GM12892 (cell line): Measurements from ENCODE around the genes PRODH2, ZFP14, ZNF382 and ZNF793.

GRCh38 chr19:35812691-35813089 lies at the start of gene PRODH2:
TSS of gene PRODH2 (minus strand) at chr19:35812845.
- RRBS = no CpG with 5 or more reads among the region's 6 CpGs

GRCh38 chr19:35986799-35987482 lies 8.0 kb upstream of the SDHAF1 start:
- RRBS = no CpG with 5 or more reads among the region's 49 CpGs

GRCh38 chr19:36155496-36156834 lies 3.7 kb upstream of the COX7A1 start:
- RRBS = no CpG with 5 or more reads among the region's 18 CpGs

DNA sequence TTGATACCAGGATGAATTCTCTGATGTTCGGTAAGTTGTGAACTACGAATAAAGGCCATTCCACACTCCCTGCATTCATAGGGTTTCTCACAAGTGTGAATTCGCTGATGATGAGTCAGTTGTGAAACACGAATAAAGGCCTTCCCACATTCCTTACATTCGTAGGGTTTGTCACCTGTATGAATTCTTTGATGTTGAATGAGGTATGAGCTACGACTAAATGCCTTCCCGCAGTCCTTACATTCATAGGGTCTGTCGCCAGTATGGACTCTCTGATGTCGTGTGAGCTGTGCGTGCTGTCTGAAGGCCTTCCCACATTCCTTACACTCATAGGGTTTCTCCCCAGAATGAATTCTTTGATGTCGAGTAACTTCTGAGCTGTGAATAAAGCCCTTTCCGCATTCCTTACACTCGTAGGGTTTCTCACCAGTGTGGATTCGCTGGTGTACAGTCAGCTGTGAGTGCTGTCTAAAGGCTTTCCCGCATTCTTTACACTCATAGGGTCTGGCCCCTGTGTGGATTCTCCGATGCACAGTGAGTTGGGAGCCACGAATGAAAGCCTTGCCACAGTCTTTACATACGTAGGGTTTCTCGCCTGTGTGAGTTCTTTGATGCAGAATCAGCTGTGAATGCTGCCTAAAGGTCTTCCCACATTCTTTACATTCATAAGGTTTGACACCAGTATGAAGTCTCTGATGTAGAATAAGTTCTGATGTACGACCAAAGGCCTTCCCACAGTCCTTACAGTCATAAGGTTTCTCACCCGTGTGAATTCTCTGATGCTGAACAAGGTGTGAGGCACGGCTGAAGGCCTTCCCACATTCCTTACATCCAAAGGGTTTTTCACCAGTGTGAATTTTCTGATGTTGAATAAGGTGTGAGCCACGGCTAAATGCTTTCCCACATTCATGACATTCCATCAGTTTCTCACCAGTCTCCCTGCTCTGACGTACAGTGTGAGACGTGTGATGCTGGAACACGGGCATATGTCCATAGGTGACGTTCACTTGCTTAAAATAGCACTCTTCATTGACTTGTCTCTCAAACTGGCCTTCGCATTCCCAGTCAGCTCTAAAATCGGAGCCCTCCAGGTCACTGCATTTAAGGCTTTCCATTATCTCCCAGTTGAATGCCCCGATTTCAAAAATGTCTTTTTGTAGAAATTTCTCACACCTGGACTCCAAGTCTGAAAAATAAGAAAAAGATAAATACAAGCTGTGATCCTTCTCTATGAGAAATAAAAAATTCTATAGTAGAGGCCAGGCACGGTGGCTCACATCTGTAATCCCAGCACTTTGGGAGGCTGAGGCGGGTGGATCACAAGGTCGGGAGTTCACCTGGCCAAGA lies 30.8 kb upstream of the COX7A1 start:
- RRBS = no CpG with 5 or more reads among the region's 33 CpGs

GRCh38 chr19:36214133-36214465 lies 366 bp downstream of the ZNF565 start:
- RRBS = no CpG with 5 or more reads among the region's 11 CpGs

DNA sequence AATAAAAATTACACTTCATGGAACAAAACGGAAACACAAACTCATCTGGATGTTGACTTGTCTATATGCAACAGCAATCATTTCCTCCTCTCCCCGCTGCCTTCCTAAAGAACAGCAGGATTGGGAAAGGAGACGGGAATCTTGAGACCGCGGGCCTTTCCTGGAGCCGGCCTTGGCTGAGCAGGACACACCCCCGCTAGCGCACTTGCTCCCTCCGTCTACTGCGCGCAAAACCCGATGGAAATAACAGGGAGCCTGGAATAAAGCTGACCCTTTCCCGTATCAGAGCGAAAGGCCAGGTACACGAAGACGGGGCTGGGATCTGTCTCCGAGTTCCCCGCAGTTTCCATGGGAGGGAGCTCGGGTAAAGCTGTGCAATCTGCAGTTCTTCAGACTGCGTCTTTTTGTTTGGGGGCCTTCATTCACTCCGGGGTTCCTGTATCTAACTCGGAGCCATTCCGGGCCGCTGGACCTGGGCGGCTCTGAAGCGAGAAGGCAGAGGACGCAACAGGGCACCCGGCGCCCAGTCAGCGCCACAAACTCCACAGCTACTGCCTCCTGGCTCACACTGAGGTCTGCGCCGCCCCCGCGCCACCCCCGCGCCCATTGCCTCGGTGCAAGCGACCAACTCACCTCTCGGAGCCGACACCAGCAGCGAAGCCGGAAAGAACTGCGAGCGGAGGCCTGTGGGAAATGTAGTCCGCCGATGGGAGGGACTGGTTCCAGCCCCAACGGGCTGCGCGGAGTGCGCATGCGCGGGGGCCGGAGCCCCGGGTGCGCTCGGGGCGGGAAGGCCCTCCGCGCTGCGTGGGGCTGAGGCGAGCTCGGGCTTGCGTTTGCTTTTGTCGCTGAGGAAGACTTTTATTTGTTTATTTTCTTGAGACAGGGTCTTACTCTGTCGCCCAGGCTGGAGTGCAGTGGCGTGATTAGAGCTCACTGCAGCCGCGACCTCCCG lies at the start of gene ZFP14:
Gene ZFP14 (minus strand): TSS at position 672 of the 955 bp plus-strand sequence.
- RRBS = 2% methylated on average over 6 of the region's 69 CpGs

DNA sequence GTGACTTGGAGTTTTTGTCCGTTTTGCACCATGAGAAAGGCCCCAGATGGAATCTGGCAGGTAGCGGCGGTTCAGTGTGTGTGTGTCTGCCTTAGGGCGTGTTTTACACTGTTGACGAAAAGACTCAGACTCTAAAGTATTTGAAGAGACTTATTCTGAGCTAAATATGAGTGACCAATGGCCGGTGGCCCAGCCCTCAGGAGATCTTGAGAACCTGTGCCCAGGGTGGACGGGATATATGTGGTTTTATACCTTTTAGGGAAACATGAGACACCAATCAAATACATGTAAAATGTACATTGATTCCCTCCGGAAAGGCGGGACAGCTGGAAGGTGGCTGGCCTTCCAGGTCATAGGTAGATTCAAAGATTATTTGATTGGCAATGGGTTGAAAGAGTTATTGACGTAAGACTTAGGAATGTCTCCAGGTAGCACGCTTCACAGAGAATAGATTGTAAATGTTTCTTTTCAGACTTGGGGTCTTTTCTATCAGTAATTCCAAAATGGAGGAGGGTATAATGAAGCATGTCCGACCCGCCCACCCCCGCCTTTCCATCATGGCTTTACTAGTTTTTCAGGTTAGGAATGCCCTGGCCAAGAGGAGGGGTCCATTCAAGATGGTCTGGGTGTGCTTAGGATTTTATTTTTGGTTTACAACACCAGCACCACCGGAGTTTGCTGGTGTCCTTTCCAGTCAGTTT lies 975 bp upstream of the ZNF529 start:
- RRBS = no CpG with 5 or more reads among the region's 15 CpGs

- RRBS = 9% methylated on average over 27 of the region's 52 CpGs
Observed at GRCh38 chr19:36604529-36605412, at the start of gene ZNF382. TSS of gene ZNF382 (plus strand) at chr19:36605313.

- RRBS = 12% methylated on average over 5 of the region's 26 CpGs
Observed at GRCh38 chr19:36771429-36772237, 974 bp downstream of the ZNF850 start.

- RRBS = no CpG with 5 or more reads among the region's 29 CpGs
Observed at GRCh38 chr19:36837671-36838223, 440 bp downstream of the ZNF790 start.

- RRBS = no CpG with 5 or more reads among the region's 3 CpGs
Observed at GRCh38 chr19:36851597-36851825, 835 bp downstream of the ZNF345 start.

GRCh38 chr19:36972944-36974196 lies 57.2 kb downstream of the ZNF568 start:
- RRBS = 4% methylated on average over 17 of the region's 64 CpGs

- RRBS = no CpG with 5 or more reads among the region's 33 CpGs
Observed at GRCh38 chr19:37506669-37507361, at the start of gene ZNF793. TSS of gene ZNF793 (plus strand) at chr19:37506939.

- RRBS = no CpG with 5 or more reads among the region's 26 CpGs
Observed at GRCh38 chr19:37594167-37594581, 418 bp downstream of the ZNF571 start.

DNA sequence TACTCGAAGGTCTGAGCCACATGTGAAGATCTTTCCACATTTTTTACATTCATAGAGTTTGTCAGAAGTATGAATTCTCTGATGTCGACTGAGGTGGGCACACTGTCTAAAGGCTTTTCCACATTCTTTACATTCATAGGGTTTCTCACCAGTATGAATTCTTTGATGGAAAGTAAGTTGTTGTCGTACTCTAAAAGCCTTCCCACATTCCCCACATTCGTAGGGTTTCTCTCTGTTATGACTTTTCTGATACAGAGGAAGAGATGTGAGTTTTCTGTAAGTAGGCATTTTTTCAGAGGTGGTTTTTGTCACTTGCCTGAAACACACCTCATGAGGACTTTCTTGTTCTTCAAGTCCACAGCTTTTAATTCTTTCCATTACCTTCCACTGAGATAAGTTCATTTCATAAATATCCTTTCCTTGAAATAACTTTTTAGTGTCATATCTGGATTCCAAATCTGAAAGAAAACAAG lies 19.4 kb downstream of the ZFP30 start:
- RRBS = no CpG with 5 or more reads among the region's 4 CpGs

DNA sequence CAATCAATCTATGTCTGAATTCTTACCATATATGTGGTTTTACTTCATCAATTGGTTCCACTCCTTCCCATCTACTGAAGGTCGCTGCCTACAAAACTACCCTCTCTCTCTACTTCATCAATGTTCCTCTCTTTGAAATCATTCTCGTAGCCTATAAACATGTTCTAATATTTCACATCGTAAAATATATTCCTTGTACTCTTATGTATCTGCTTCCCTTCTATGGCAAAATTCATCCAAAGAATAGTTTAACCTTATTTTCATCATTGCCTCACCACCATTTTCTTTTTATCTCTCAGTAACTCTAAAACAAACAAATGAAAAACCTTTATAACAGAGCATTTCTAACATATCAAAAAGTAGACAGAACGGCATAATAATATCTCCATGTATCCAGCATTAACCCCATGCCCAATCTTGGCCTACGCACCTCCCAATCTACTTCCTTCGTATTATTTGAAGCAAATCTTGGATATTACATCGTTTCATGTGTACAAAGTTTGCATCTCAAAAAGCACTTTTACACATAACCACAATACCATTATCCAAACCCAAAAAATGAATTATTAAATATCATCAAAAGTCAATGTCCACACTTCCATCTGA lies 14.0 kb downstream of the ZFP30 start:
- RRBS = no CpG with 5 or more reads among the region's 7 CpGs

DNA sequence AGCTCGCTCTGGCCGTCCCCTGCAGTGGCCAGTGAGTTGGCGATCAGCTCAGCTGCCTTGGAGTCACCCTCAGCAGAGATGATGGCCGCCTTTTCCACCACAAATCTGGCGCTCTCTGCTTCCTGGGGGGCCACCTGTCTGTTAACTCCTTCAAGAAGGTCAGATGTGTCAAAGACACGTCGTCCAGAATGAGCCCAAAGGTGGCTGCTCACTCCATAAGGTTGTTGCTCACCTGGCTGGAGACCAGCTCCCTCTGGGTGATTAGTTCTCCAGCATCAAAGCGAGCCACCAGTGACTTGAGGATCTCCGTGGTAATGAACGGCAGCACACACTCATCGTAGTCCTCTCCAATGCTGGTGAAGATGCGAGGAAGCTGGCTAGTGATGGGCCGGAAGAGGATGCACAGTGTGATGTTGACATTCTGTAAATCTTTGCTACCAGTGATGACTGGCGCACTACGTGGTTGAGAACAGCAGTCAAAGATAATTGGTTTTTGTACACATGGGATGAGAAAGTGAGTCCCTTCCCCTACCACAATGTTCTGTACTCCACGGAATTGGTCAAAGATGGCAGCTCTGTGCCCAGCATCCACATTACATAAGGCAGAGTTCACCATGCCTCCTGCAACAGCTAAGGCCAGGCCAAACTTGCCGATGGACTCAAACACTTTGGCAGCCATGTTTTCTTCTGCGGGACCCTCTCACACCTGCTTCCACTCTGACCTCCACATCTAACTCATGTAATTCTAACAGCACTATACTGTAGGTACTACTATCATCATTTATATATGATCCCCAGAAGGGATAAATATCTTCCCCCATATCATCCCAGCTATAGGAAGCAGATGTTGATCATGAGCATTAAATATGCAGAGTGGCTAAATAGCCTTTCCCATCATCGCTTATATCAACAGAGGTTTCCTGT lies 22.6 kb downstream of the ZNF607 start:
- RRBS = no CpG with 5 or more reads among the region's 19 CpGs

GRCh38 chr19:37698973-37699662 lies 20.4 kb downstream of the ZNF607 start:
- RRBS = no CpG with 5 or more reads among the region's 9 CpGs

- RRBS = no CpG with 5 or more reads among the region's 11 CpGs
Observed at GRCh38 chr19:37980379-37980984, 73.5 kb downstream of the SIPA1L3 start.

DNA sequence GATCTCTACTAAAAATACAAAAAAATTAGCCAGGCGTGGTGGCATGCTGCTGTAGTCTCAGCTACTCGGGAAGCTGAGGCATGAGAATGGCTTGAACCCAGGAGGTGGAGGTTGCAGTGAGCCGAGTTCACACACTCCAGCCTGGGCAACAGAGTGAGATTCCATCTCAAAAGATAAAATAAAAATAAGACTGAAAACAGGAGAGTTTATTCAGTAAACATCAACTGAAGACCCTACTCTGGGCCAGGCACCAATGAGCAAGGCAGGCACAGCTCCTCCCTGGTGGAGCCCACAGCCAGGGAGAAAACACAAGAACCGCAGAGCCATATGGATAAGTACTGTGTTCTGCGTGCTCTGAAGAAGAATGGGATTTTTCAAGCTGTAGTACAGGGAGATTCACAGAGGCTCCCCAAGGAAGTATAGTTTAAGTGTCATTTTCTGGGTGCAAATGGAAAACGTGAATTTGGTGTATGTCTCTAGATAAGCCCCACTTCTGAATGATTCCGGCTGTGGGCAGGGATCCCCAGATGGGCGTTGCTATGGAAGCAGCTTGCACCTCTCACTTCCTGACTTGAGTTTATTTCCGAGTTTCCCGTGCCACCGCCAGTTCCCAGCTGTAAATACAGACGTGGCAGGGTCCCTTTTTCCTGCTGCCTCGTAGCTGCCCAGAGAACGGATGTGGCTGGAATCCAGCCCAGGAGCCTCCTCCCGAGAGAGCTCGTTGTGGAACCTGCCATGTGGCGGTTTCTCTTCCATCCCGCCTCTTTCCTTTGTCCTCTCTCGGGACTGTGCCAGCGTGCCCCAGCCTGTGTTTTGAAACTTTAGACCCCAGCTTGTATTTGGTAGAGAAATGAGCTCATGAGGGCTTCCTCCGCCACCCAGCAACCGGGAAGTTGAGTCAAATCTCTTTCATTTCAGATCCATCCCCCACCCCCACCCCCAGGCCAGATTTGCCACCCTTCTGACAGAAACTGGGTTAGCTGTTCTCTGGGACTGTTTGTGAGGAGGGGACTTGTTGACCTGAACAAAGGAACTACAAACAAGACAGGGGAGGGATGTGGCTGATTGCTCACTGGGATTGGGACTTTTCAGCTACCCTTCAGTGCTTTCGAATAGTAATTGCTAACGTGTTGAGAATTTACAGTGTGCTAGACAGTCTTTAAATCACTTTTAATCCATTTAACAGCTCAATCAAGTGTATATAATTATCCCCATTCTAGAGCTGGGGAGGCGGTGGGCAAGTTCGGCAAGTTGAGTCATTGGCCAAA lies 96.4 kb downstream of the SIPA1L3 start:
- RRBS = no CpG with 5 or more reads among the region's 26 CpGs